ENCODE data around the gene LDHAL6B.

DNA sequence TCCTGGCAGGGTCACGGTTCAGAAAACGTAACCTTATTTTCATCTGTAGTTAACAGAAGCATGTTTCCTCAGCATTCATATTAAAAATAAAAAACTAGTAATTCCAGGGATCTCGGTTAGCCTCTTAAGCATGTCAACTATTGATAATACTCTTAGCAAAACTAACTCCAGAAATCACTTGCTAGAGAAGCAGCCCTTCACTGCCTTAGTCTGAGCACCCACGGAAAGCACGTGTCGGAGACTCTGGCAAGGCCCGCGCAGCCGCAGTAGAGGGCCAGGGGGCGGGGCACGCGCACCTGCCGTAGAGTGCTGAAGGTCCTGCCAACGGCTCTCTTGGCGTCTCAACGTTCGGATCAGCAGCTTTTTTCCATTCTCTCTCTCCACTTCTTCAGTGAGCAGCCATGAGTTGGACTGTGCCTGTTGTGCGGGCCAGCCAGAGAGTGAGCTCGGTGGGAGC is at the start of gene LDHAL6B:
TSS of gene LDHAL6B (plus strand) at position 304 of the 457 bp plus-strand sequence.
- RRBS, 2 experiments: no CpG with 5 or more reads among the region's 19 CpGs

GRCh38 chr15:59342122-59343235 is 30.2 kb downstream of the MYO1E start:
- RRBS, 2 experiments: no CpG with 5 or more reads among the region's 1 CpG

GRCh38 chr15:59343661-59344352 is 28.9 kb downstream of the MYO1E start:
- RRBS, 2 experiments: no CpG with 5 or more reads among the region's 6 CpGs

- RRBS, 2 experiments: no CpG with 5 or more reads among the region's 9 CpGs
These were observed 80.6 kb upstream of the GCNT3 start for GRCh38 chr15:59530947-59531502.

- RRBS, 2 experiments: no CpG with 5 or more reads among the region's 4 CpGs
These were observed 46.2 kb downstream of the ANXA2 start for GRCh38 chr15:60351633-60352019.

DNA sequence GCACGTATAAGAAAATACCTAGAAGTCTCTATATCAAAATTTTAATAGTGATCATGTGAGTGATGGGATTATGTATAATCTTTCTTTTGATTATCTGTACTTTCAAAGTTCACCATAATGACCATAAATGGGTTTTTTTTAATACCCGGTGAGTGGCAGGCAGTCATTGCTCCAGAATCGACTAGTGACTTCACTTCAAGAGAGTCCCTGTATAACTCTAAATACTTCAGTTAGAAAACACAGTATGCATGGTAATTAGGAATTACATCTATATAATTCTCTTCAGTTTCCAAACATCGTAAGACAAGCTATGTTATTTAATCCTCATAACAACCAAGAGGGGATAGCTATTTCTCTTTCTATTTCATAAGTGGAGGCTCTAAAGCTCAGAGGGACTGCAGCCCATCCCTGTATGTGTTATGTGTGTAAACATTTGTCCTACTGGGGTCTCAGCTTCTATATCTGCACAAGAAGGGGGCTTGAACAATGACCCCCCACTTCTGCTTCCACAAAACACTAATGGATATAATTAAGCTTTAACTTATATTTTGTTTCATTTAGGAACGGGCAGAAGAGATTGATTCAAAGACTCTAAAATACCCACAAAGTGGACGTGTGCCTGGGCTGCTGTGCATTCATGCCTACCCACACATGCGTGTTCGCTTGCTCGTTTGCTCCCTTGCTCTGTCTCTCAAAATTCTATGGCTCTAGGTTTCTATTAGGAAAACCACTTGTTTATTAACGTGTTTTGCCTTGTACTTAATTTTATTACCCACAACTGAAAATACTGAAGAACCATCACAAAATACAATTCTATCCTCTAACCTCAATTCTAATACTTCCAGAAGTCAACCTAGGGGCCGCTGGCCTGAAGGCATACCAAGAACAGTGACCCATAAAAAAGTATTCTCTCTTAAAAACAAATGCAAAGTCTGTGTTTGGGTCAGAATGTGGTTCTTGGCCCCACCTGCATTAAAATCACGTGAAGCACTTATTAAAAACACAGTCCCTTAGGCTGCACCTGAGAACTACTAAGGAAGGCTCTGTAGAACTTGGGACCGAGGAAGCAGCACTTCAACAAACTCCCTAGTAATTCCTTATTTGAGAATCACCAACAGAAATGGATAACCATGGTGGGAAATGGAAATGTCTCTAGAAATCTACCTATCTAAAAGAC is 28.8 kb downstream of the ANXA2 start:
- RRBS, 2 experiments: no CpG with 5 or more reads among the region's 13 CpGs

DNA sequence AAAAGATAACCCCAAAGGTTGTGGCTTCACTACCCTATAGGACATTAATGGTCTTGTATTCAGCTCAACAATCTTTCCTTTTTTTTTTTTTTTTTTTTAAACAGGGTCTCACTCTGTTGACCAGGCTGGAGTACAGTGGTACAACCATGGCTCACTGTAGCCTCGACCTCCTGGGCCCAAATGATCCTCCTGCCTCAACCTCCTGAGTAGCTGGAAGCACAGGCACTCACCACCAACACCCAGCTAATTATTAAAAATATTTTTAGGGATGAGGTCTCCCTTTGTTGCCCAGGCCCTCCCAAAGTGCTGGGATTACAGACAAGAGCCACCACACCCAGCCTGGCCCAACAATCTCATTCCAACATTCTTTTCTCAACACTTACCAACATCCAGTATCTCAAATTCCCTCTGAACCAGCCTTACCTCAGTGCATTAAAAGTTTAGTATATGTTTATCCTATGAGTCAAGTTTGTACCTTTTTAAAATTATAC is 25.1 kb downstream of the ANXA2 start:
- RRBS, 2 experiments: no CpG with 5 or more reads among the region's 1 CpG

DNA sequence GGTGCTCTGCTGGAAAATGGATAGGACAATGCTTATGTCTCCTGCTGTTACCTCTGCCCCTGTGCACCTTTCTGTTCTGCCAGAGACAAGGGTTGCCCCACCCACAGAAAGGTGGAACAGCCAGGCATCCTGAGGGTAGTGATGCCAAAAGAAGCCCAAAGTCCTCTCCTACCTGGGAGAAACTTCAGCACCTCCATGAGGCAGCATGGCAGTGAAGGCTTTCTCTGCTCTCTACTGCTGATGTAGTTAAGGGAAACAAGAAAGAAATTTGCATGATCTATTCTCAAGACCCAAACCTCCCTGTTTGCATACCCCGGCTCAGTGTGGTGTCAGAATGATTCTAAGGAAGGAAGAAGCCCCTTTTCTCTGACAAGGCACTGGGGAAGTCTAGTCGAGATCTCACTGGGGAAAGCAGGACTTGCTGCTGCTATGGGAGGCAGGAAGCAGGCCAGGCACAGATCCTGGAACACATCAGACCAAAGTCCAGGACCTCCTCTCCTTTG is 89.3 kb upstream of the ICE2 start:
- RRBS, 2 experiments: no CpG with 5 or more reads among the region's 2 CpGs

GRCh38 chr15:60583928-60584388 is 105.0 kb upstream of the ICE2 start:
- RRBS, 2 experiments: no CpG with 5 or more reads among the region's 3 CpGs

GRCh38 chr15:60605699-60606169 is 126.8 kb upstream of the ICE2 start:
- RRBS, 2 experiments: no CpG with 5 or more reads among the region's 7 CpGs

GRCh38 chr15:60612743-60613036 is 133.7 kb upstream of the ICE2 start:
- RRBS, 2 experiments: no CpG with 5 or more reads among the region's 1 CpG

DNA sequence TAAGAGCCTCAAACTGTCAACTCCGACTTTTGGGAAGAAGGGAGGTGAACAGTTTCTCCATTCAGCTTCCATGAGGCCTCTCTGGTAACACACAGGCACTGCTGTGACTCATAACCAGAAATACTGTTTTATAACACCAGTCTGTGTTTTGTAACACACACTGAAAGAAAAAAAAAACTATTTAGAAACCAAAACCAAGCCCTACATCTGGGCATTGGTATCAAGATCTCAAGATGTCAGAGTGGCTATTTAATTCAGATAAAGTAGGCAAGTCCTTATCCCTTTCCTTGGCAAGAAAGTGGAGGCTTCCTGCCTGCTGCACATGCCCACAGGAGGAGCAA is 181.6 kb upstream of the ICE2 start:
- RRBS, 2 experiments: no CpG with 5 or more reads among the region's 1 CpG

- RRBS, 2 experiments: no CpG with 5 or more reads among the region's 6 CpGs
These were observed 366.0 kb upstream of the ICE2 start for GRCh38 chr15:60844931-60845385.

GRCh38 chr15:61011135-61011619 is 217.9 kb downstream of the RORA start:
- RRBS, 2 experiments: no CpG with 5 or more reads among the region's 3 CpGs

DNA sequence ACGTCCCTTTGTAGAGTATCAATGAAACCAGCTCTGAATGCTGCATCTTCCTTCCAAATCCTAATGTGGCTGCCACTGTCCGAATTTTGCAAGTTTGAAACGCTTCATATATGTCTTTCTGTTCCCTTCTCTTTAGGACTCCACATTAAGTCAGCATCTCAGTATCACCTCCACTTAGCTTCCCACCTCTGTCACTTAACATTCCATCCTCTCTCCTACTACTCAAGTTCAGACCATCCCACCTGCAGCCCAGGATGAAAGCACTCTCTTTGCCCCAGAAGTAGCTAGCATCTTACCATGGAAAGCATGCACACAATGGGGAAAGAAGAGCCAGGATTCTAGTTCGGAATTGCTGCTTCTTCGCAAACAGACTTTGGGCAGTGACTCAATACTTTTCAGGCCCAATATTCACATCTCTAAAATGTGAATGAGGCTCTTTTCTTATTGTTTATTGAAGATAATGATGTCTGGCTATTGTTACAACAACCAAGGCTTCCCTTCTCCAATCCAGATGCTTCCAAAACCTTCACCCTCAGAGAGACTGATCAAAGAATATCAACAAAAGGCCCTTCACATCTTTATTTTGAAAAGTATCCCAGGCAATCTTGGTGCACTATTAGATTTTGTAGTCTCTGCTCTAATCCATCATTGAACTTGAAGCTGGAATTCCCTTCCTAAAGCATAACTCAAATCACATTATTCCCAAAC is 208.9 kb downstream of the RORA start:
- RRBS, 2 experiments: no CpG with 5 or more reads among the region's 5 CpGs

- RRBS, 2 experiments: no CpG with 5 or more reads among the region's 10 CpGs
These were observed 59.6 kb downstream of the RORA start for GRCh38 chr15:61169234-61170094.

GRCh38 chr15:61226896-61227917 is 1.9 kb downstream of the RORA start:
- RRBS, 2 experiments: 1% methylated on average over 8 of the region's 44 CpGs

- RRBS, 2 experiments: no CpG with 5 or more reads among the region's 47 CpGs
These were observed 1.1 kb downstream of the RORA start for GRCh38 chr15:61227918-61228582.

DNA sequence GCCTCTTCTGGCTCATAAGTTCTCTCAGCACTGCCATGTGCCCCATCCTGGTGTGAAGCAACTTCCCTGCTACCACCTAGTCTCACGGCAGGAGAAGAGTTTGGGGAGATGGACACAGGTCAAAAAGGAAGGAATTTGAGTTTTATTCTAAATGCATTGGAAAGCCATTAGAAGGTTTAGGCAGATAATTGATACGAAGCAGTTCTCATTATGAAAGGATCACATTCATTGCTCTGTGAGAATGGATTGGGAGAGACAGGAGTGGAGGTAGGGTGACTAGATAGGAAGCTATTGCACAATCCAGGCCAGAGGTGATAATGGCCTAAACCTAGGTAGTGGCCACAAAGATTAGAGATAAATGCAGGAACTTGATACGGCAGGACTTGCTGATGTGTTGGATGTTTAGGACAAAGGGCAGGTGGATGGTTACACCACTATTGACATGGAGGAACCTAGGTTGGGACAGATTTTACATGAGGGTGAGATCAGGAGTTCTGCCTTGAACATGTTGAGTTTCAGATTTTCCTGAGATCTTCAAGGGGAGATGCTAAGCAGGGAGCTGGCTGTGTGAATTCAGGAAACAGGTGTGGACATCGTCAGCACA is 173.1 kb upstream of the RORA start:
- RRBS, 2 experiments: no CpG with 5 or more reads among the region's 4 CpGs

DNA sequence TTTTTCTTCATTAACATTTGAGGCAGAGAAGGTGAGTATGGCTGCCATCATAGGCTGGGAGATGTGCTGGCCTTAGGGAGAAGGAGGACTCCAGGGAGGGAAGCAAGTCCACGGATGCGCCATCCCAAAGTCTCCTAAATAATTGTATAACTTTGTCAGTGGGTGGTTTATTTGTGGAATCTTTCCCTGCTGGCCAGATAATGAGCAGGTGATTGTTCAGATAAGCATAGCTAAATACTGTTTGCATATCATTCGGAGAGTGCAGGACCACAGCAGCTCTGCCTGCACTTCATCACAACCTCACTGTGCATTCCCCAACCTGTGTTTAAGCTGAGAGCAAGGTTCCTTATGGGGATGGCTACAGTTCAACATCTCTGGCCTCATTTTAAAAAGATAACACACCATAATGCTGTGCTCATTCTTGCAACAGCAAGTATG is 271.8 kb upstream of the RORA start:
- RRBS, 2 experiments: no CpG with 5 or more reads among the region's 3 CpGs